Subcutaneous preadipocyte (primary cell): ENCODE measurements around a stretch of chr11.

DNA sequence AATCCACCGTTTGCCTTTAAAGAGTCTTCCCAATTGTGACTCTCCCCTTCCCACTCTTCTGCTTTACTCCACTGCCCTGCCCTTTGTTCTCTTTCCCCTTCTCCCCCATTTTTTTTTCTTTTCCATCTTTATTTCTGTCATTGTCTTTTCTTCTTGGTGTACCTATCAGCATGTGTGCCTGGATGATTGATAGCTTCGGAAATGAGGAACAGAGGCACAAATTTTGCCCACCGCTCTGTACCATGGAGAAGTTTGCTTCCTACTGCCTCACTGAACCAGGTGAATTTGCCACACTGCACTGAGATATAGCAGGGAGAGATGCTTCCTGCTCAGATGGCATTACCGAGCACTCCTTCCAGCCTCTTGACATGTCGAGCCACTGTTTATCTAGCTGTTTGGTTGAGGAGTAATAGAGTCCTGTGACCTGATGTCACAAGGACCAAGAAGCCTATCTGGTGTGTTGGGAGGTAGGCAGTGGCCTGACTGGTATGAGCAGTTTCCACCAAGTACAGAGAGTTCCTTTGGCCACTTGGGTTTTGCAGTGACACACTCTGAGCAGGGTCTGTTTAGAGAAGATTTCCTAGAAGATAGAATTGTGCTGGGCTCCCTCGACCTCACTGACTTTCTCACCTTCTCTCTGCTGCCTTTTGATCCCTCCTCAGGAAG is 5.1 kb downstream of the ACAD8 start:
- CAGE, long polyA plus RNA, result no peak

DNA sequence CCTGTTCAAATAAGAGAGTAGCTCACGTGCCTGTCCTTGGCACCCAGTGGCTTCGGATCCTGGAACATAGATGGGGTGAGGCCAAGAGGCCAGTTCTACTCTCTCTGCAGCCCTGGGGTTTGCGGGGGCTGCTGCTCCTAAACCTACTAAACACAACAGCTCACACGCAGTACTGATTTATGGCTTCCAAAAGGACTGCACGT is 13.8 kb downstream of the B3GAT1 start:
- CAGE, long polyA plus RNA, result no peak

GRCh38 chr11:134797766-134798154 is 385.7 kb upstream of the B3GAT1 start:
- CAGE, long polyA plus RNA, result no peak